Thoracic aorta (tissue), 1 donor: ENCODE data around the genes CROT and CFAP69.

GRCh38 chr7:87344768-87345806 lies at the start of gene CROT:
Gene CROT (plus strand): TSS chr7:87345664.
- RAMPAGE, long total RNA: start-site peak on the minus strand at chr7:87345478-87345496, 32 reads; start-site peak on the plus strand at chr7:87345662-87345694, 55 reads

GRCh38 chr7:87410413-87410808 lies 64.9 kb downstream of the CROT start:
- RAMPAGE, long total RNA: no peak

GRCh38 chr7:87598183-87598606 lies 2.5 kb downstream of the ABCB1 start:
- RAMPAGE, long total RNA: no peak

- RAMPAGE, long total RNA: no peak
Measured at GRCh38 chr7:87926419-87927277, 7.4 kb upstream of the ADAM22 start.

- RAMPAGE, long total RNA: no peak
Measured at GRCh38 chr7:88229483-88230094, 9.8 kb upstream of the SRI start.

GRCh38 chr7:88311825-88312332 lies 5.2 kb upstream of the STEAP4 start:
- RAMPAGE, long total RNA: no peak

- RAMPAGE, long total RNA: no peak
Measured at GRCh38 chr7:88346935-88347604, 40.4 kb upstream of the STEAP4 start.

DNA sequence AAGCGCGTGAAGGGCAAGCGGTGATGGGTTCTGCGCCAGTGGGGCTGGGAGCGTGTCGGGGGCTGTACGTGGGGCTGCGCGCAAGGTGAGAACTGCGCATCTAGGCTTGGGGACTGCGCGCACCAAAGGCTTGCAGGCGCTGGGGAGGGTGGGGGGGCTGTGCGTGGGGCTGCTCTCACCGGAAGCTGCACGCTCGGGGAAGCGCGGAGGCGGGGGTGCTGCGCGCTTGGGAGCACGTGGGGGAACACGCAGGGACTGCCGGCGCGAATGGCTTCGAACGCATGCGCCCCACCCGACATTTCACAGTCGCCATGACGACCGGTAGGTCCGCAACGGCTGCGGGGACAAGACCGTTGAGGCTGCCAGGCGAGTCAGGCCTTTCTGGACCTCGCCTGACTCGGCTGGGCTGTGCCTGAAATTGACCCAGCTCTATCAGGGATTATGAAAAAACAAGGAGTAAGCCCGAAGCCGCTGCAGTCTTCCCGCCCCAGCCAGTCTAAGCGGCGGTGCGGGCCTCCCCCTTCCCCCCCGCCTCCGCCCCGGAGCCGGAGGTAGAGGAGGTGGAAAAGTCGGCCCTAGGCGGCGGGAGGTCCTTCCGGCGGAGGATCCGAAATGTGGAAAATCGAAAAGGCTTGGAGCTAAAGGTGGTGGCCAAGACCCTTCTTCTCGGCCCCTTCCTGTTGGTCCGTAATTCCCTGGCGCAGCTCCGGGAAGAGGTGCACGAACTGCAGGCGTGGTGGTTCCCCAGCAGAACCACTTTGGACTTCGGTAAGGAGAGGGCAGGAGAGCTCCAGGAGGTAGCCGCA lies 35.0 kb upstream of the STEAP1 start:
- RAMPAGE, long total RNA: no peak

DNA sequence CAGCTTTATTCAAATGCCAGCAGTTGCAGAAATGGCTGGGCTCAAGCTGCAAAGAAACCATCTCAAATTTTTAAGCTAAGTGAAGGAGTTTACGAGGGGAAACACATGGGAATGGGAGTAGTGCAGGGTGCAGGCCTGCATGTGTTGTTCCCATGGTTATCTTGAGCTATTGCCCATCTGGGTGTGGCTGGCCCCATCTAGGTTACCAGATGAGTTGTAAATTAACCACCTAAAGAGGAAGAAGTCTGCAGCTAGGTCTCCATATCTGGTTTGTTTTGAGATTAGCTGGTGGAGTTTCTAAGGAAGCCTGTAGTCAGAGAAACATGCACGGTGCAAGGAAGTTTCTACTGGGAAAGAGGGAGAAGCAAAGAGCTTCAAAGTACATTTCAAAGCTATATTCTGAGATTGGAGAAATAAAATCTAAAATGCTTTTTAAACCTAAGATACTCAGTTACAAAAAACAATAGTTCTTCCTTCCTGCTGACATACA lies 23.2 kb upstream of the STEAP2 start:
- RAMPAGE, long total RNA: no peak

- RAMPAGE, long total RNA: start-site peak on the minus strand at chr7:90245085-90245114, 8 reads; start-site peak on the plus strand at chr7:90245198-90245243, 30 reads
Measured at GRCh38 chr7:90244427-90245557, at the start of gene CFAP69. Gene CFAP69 (plus strand): TSS chr7:90245174.

GRCh38 chr7:90621169-90621635 lies 25.1 kb downstream of the CDK14 start:
- RAMPAGE, long total RNA: no peak

GRCh38 chr7:91085131-91085737 lies 179.0 kb upstream of the FZD1 start:
- RAMPAGE, long total RNA: no peak

DNA sequence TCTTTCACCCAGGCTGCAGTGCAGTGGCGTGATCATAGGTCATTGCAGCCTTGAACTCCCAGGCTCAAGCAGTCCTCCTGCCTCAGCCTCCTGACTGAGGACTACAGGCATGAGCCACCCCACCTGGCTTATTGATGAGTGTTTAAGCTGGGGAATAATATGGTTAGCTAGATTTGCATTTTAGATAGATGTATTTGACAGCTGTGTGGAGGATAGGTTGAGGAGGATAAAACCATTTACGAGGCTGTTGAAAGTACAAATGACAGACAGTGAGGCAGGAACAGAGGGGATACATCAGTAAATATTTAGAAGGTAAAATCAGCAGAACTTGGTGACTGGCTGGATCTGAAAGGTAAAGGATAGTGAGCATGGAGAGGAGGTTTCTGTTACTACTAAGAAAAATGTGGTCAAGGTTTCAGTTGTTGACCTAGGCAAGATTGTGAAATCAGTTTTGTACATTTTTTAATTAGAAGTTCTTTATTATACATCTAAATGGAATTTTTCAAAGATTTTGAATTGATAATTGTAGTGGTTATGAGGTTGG lies 12.3 kb downstream of the AKAP9 start:
- RAMPAGE, long total RNA: start-site peak on the plus strand centred at position 329 of the sequence, 565 bp wide, 5 reads

DNA sequence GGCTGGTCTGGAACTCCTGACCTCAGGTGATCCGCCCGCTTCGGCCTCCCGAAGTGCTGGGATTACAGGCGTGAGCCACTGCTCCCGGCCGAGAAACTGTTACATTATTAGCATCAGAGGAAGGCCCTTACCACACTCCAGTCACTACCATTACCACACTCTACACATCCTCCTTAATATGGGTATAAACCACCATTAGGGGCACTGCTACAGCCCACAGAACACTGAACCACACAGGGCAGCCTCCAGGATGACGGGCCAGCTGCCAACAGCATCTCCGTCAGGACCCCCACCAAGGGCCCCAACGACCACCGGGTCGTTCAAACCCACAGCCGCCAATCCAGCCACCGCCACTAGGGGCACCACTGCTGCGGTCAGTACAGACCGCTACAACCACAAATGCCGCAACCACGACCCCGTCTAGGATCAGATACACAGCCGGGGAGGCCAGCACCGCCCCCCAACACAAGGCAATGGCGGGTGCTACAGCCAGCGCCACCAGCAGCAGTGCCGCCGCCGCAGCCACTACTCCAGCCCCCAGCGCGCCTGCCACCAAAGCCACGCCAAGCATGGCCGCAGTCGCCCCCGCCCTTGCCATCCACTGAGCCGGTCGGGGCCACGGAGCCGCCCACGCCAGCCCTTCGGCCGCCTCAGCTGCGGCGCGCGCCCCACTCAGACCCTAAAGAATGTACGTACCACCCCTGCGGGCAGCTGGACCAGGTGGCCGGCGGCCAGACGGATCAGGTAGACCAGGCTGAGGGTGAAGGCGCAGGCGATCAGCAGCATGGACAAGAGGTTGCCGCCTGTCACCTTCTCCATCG lies 590 bp downstream of the CYP51A1 start:
- RAMPAGE, long total RNA: no peak

GRCh38 chr7:92188236-92188863 lies 9.4 kb upstream of the LRRD1 start:
- RAMPAGE, long total RNA: no peak

- RAMPAGE, long total RNA: no peak
Measured at GRCh38 chr7:92246731-92246968, 876 bp downstream of the ANKIB1 start.

GRCh38 chr7:92263788-92264282 lies 18.1 kb downstream of the ANKIB1 start:
- RAMPAGE, long total RNA: no peak

DNA sequence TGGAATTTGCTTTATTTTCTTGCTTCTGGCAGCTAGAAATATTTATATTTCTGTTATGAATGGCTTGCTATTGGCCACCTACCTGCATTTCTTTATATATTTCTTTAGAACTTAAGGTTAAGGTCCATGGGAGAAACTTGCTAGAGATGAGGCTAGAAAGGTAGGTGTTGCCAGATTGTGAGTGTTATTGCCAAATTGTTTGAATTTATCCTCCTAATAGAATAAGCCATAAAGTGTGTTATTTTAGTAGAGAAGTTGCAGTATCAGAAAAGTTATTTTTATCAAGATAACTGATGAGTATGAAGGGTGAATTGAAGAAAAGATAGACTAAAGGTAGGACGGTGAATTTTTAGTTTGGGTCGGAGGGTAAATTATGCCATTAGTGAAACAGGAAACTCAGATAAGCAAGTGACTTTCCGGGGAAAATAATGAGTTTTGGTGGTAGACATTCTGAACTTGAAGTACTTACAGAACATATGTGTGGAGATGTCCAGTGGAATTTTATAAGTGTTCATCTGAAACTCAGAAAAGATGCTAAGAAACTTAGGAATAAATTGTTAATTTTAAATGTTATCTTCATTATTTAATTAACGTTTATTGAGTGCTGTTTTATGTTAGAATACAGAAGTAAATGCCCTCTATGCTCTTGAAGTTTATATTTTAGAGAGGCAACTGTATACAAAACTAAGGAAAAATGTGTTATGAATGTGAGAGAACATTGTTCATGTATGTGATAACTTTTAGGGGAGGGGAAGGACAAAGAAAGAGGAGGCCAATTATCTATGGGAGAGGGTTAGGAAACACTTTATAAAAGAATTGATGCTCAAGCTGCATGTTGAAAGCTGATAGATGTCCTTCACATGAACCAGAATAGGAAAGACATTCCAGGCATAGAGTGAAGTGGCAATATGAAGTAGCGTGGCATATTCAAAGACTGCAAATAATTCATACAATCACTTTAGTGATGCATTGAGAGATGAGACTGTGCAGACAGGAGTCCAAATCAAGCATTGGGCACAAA lies 82.5 kb upstream of the GATAD1 start:
- RAMPAGE, long total RNA: no peak

DNA sequence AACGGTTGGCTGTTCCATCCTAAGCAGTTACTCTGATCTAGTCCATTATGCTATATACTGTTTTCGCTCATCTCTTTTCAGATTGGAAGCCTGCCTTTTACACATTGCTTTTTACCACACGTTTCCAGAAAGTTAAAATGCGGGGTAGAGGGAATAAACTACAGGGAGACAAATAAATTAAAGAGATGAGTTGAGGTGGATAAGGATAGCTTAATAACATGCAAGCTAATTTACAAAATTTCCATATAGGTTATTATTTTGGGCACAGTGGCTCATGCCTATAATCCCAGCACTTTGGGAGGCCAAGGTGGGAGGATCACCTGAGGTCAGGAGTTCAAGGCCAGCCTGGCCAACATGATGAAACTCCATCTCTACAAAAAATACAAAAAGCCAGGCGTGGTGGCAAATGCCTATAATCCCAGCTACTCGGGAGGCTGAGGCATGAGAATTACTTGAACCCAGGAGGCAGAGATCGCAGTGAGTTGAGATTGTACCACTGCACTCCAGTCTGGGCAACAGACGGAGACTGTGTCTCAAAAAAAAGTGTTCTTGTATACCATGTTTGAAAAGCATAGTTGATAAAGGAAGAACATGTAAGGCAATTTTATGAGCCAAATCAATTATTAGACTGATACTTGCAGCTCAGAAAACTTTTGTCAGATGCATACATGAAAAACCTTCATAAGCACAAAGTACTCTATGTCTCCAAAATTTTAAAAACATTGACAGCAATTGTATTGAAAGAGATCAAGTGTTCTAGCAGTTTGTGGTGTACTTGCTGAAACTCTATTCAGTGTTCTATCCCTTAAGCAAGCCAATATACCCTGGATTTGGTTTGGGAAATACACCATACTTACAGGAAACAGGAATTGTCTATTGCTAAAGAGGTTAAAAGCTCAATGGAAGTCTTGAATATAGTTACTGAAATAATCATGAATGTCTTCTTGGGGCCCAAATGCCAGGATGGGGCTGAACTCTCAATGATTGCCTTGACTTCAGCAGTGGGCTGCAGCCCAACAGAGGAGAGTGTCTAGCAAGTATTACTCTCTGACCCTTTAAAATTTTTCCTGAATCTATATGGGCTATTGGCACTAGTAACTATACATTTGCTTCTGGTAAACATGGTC lies 10.9 kb downstream of the RBM48 start:
- RAMPAGE, long total RNA: no peak

- RAMPAGE, long total RNA: no peak
Measured at GRCh38 chr7:92557402-92557943, 28.9 kb downstream of the RBM48 start.